GM23248 (cell line): ENCODE measurements around the genes ATP5MJ, KIF26A and AHNAK2.

GRCh38 chr14:103695901-103697141 is 18.9 kb downstream of the XRCC3 start:
- RAMPAGE, long total RNA: no peak

GRCh38 chr14:103724100-103724779 is 8.6 kb downstream of the ZFYVE21 start:
- RAMPAGE, long total RNA: no peak

- RAMPAGE, long total RNA: no peak
Measured at GRCh38 chr14:103728419-103729184, 13.0 kb downstream of the ZFYVE21 start.

DNA sequence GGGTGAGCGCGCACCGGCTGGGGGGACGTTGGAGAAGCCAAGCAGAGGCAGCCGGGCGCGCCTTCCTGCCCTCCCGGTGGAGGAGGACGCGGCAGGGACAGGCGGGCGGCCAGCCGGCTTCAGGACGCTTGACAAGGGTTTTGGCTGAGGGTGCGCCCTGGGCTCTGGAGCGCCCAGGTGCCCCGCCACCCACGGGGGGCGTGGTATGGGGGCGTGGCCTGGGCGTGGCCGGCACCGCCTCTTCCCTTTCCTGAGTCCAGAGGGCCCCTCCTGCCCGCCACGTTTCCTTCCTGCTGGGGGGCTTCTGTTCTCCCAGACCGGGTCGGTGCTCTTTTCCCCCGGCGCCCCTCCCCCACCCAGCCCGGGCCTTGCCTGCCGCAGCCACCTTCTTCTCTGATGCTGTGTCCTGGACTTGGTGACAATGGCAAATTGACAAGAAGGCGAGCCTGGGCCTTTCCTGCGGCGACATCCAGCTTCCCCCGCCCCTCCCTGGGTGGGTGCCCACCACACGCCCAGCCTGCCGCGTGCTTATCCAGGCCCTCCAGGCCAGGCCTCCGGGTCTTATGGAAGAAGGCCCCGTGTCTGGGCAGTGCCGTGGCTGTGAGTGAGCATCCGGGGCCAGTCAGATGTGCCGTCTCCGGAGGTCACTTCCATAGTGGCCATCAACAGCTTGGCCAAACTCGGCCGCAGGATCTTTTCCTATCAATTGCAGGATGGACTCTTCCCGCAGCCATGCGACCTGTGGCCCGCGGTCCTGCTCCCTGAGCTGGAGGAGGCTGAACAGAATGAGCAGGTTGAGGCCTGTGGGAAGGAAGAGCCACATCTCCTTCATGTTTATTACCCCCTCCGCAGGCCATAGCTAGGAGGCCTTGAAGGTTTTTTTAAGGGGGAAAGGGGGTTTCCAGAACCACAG is 24.7 kb upstream of the PPP1R13B start:
- RAMPAGE, long total RNA: no peak

GRCh38 chr14:103920772-103921907 is at the start of gene ATP5MJ:
TSS of gene ATP5MJ (minus strand) at chr14:103921529.
- RAMPAGE, long total RNA: start-site peak on the minus strand at chr14:103921492-103921548, 9,826 and 12,152 reads in 2 replicates

DNA sequence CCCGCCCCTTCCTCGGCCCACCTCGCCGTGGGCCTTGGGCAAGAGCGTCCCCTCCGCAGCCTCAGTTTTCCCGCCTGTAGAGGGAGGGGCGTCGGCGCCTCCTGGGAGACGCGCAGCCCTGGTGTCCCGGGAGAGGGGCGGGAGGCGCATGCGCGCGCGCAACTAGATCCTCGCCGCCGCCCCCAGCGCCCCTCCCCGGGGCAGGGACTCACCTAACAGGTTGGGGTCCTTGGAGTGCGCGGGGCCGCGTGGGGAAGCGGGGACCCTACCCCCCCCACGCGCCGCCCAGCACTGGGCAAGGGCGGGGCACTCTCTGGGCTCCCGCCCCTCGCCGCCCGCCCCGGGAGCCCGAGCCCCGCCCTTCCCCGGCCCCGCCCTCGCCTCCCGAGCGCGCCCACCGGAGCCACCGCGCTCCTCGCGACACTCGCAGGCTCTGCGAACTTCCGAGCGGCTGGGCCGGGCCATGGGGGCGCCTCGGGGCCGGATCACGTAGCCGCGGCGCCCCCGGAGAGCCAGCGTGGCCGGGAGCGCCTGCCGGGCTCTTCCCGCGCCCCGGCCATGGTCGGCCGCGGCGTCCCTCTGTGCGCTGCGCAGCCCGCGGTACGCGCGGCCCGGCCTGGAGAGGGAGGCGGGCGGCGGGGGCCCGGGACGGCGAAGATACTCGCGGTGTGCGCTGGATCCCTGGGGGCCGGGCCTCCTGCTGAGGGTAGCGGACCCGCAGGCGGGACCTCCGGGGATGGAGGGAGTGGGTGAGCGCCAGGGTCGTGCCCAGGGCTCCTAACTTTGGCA is at the start of gene KIF26A:
KIF26A (plus strand) TSS at position 423 of the 789 bp plus-strand sequence.
- RAMPAGE, long total RNA: no peak

GRCh38 chr14:104225092-104225434 is 86.7 kb downstream of the KIF26A start:
- RAMPAGE, long total RNA: no peak

DNA sequence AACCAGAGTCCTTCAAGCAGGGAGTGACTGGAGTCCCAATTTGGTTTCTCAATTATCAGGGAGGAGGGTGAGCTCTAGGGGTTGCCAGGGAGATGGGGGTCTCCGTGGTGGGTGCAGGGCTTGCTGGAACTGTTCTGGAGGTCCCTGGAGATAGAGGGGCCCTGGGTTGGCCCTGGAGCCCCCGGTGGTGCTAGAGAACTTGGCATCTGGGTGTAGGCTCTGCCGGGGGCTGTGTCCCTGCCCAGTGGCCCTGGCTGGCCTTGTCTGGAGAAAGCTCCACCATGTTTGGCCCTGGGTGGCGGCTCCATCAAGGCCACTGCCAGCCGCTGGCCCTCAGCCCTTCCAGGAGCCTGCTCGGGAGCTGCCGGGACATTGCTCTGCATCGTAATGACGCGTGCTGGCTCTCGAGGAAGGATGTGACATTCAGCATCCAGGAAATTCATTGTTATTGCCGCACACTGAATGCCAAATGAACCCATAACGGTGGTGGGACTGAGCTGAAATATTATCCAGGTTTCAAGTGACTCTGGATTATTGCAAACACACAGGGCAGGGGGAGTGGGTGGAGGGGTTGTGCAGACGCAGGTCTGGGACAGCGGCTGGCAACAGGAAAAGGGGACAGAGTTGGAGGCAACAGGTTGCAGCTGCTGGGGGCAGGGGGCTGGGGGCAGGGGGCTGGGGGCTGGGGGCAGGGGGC is 215.9 kb downstream of the KIF26A start:
- RAMPAGE, long total RNA: no peak

DNA sequence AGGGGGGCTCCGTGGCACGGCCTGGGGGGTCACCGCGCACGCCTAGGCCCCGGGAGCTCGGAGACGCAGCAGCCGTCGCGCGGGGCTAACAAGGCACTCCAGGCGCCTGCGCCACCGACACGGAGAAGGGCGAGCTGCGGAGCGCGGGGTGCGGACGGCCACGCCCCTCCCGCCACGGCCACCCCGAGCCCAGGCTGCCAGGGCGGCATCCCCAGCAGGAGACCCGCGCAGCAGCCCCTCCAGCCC is 117.7 kb upstream of the C14orf180 start:
- RAMPAGE, long total RNA: no peak

GRCh38 chr14:104510626-104511225 is 68.8 kb upstream of the C14orf180 start:
- RAMPAGE, long total RNA: no peak

- RAMPAGE, long total RNA: no peak
Measured at GRCh38 chr14:104577022-104577400, 2.6 kb upstream of the C14orf180 start.

- RAMPAGE, long total RNA: no peak
Measured at GRCh38 chr14:104658209-104658960, 31.0 kb upstream of the INF2 start.

DNA sequence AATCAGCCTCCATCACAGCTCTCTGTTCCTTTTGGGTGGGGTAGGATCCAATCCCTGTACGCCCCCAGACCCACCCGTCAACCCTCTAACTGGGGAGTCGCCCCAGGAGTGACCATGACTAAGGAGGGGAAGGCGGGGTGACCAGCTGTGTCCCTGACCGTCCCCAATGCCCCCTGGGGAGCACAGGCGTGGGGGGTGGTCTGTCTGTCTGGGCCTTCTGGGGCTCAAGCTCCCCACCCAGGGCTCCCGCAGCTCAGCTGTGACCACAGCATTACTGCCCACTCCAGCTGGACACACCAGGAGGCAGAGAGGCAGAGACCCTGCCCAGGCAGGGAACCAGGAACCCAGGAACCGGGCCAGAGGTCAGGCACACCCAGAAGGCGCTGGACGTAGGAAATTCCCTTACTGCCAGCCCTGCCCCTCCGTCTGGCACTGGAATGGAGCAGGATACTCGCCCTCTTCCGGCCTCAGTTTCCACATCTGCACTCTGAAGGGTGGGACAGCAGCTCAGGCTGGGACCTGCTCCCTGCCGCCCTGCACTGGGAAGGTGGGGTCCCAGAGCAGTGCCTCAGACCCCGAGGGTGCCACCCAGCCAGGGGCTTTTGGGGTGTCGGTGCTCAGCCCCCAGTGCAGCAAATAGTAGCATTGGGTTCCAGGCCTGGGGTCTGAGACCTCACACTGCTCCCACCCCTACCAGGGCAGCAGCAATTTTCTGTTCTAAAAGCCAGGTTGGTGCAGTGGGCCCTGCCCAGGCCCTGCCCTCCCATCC is 1.0 kb downstream of the INF2 start:
- RAMPAGE, long total RNA: no peak

DNA sequence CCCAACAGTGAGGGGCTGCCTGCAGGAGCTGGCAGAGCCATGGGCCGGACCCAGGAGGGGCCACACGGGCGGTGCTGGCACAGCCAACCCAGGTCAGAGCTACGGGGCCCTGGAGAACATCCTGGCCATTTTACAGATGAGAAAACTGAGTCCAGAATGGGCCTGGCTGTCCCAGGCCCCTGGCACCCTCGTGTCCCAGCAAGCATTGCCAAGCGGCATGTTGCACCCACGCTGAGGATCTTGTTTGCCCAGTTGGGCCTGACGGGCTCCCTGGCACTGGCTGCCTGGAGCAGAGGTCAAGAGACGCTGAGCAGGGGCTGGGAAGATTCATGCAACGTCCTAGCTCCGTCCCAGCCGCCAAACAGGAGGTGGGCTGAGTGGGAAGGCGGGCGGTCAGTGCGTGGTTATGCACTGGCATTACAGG is 4.7 kb downstream of the INF2 start:
- RAMPAGE, long total RNA: no peak

GRCh38 chr14:104768390-104769262 is 15.7 kb downstream of the SIVA1 start:
- RAMPAGE, long total RNA: no peak

DNA sequence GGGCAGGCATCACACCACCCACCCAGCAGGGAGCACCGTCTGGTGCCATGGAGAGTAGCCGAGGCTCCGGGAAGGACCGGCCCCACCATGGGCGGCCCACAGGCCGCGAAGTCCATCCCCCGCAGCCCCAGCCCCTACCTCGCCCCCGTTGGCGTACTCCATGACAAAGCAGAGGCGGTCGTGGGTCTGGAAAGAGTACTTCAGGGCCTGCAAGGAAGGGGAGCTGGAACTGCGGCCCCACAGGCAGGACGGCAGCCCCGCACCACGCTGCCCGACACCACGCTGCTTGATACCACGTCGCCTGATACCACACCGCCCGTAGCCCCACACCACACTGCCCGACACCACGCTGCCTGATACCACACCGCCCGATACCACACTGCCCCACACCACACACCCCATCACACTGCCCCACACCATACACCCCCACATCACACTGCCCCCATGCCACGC is 20.9 kb downstream of the SIVA1 start:
- RAMPAGE, long total RNA: no peak

DNA sequence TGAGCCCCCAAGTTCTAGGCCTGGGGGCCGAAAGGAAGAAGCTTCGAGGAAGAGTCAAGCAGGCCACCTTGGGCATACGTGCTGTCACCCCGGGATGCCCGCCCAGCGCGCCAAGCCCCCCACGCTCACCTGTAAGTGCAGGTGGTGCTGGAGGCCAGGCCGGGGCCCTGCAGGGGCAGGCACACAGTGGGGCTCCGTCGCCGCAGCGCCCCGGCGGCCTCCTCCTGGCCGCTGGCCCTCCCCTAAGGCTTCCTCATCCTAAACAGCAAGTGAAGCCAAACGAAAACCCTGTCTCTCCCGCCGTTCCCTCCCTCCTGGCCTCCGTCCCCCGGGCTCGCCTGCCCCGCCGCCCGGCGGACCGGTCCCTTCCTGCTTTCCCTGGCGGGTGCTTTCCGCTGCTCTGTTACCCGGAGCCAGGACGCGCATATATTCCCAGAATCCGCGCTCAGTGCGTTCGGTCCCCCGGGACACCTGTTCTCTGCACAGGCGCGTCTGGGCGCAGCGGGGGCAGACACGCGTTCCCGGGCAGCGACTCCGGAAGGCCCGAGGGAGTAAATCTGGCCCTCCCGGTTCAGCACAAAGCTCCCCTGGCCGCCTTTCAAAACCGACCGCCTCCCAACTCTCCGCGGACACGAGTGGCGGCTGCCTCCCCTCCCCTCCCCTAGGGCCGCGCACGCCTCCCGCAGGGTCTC is 21.6 kb upstream of the CEP170B start:
- RAMPAGE, long total RNA: no peak

DNA sequence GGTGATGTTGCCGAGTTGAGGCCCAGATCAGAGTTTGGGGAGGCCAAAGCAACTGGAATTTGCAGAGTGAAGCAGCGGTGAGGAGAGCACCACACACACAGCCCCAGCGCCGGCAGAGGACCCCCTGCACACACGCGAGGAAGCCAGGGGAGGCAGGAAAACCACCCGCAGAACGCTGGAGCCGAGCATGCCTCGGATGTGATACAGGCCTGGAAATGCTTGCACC is 25.7 kb upstream of the PLD4 start:
- RAMPAGE, long total RNA: no peak

- RAMPAGE, long total RNA: no peak
Measured at GRCh38 chr14:104977720-104978917, at the start of gene AHNAK2. TSS of gene AHNAK2 (minus strand) at chr14:104978374.

DNA sequence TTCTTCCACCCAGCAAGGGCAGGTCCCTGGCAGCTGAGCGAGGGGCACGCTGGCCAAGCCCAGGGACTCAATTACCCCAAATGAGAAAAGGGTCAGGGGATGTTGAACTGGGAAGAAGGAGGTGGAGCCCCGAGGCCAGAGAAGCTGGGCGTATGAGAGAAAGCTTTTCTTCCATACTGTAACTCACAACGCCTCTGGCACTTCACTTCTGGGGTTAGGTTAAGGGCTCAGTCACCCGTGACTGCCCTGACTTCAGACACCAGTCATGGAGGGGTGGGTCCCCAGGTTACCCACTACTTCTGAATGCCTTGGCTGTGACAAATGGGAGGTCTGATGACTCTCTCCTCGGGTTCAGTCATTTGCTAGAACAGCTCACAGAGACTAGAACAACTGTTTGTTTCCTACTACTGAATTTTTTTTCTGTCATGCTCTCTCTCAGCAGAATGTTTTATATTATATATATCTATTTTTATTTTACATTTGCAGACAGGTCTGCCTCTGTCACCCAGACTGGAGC is 5.6 kb upstream of the GPR132 start:
- RAMPAGE, long total RNA: no peak